Measurements from ENCODE around the genes SLTM and MYO1E.

DNA sequence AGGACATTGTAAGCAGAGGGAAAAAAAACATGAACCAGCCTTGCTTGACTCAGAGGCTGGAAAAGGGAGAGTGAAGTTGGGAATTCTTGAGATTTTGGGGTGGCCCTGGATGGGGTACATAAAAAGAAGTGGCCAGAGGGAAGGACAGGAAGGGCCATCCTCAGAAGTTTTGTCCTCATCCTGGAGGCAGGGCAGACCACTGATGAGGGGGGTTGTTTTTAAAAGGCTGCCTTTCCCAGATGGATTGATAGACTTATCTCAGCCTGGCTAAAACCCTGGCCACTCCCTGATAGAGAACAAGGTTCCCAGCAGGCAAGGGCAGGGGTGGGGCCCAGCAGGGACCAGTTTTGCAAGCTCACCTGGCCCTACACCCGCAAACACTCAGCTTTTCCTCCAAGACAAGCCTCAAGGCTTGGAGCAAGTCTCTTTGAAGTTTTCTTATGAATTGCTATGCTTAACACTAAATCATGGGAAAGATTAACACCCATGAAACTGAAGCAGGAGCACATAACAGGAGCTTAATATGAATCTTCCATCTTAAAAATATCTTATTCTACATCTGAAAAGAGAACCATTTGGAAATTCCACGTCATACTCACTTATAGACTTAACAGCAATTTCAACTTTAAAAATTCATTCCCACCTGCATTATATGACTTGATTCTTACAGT is 9.1 kb downstream of the LIPC start:
- PRO-cap = no peak

DNA sequence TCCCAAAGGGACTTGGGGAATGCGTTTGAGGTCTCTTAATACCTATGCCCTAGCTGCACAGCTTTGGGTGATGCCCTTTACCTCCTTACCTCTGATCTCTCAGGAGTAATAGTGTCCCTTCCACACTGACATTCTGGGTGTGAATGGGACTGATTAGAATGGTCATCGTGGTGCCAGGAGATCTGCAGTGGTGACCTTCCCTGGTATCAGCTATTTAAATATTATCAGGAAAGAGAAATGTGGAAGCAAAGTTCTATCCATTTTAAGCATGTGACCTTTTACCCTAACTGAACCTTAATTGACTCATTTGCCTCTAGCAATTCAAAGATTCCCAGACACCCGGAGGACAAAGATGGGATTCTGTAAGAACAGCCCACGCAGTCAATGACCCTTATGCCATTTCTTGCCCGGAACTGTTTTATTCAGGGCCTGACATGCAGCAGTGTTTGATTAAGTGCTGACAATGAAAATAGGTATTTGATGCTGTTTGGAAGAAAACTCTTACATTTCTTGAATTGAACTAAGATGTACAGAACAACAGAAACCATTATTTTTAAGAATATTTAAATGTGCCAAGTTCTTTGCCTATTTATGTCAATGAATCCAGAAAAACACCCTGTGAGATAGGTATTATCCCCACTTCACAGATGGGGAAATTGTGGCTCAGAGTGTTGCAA is 10.4 kb downstream of the LIPC start:
- PRO-cap = no peak

DNA sequence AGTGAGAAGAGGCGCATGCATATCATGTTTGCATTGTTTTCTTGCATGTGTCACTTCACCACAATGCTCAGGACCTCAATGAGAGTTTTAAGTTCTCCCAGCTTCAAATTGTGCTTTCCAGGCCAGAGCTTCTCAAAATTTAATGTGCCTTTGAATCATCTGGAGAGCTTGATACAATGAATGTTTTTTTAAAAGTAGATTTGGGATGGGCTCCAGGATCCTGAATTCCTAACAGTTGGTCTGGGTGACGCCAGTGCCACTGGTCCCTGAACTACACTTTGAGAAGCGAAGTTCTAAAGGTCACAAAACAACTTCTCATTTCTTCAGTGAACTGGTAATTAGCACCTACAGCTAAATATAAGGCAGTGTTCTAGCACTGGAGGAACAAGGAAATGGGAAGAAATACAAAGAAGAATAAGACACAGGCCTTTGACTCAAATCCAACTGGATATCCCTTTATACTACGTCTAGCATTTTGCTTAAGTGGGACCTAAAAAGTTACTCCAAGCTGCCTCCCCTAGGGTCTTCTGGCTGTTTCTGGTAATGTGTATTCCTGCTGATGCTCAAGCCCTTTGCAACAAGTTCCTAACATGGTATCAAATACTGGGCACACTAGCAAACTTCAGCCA is 15.8 kb downstream of the LIPC start:
- PRO-cap = no peak

- PRO-cap = bidirectional peak, plus-strand start at chr15:58473450, minus-strand start at chr15:58473394
These were observed 41.2 kb downstream of the LIPC start for GRCh38 chr15:58472709-58473678.

- PRO-cap = no peak
These were observed 44.4 kb downstream of the LIPC start for GRCh38 chr15:58476072-58476771.

- PRO-cap = no peak
These were observed 89.7 kb downstream of the LIPC start for GRCh38 chr15:58521280-58522062.

DNA sequence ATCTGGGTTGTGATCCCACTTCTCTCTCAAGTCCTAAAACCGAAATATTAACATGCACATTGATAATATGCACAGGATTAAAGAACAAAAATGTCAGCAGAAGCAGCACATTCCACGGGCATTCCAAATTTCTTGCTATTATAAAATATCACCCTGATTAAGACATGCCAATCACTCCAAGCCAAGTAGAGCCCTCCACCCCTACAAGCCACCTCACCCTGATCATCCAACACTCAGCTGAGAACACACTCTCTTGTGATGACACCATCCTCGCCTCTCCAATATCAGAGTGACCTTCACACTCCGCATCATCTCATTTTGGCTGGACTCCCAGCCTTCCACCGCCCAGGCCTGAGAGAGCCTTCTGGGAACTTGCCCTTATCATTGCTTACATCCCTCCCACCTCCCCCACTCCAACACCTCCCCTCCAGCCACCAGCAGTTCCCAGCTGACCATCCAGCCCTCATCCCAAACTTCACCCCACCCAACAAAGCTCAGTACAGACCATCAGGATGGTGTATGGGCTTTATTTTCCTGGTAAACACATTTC is 114.8 kb downstream of the LIPC start:
- PRO-cap = no peak

GRCh38 chr15:58602084-58602820 is 147.3 kb downstream of the ADAM10 start:
- PRO-cap = no peak

DNA sequence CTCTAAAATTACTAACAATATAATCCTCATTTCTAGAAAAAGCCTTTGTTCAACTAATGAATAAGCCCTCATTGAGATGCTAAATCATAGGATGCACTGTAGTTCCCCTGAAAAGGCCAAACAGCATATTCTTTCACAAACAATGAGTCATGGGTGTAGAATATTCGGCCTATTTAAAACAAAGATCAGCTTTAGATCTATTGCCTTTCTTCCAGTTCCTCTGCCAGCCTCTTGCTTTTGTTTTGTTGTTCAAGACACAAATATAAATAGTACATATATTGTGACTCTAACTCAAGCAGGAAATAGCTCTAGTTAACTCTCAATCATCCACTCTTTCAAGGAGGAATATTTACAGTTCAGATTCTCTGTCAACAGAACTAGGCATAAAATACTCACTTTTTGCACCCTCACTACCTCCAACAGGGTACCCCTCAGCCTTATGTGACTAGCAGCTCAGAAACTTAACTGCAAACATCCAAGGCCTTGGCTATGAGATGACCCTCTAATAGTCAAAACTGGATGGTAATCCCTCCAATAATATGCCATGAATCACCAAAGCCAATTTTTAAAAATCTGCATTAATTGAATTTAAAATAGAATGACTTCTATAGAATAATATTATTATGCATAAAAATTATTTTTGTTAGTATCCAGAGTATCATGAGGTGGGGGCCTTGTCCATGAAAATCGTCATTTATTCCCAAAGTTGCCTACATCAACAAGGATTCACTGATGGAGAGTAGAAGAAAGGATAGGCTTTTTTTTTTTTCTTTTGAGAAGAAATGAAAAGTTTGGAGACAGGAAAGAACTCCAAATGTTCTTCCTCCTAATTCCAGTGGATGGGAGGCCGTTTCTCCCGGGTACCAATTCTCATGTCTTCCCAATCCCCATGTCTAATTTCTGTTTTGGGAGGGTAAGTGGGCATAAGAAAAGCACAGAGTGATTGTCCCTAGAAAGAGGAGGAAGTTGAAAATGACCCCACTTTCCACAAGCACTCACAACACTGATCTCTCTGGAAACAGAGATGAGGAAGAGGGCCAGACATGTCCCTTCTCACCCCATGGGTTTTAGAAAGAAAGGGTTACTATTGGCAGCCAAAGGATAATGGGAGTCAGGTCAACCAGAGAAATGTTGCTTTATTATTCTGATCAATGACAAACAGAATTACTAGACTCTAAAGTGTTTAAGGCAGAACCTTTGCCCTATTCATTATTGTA is 82.1 kb downstream of the ADAM10 start:
- PRO-cap = no peak

GRCh38 chr15:58748140-58748366 is 1.5 kb downstream of the ADAM10 start:
- PRO-cap = no peak

- PRO-cap = bidirectional peak, plus-strand start at chr15:58933819, minus-strand start at chr15:58933568; bidirectional peak, plus-strand start at chr15:58934061, minus-strand start at chr15:58933965
These were observed at the start of gene SLTM for GRCh38 chr15:58933261-58934480. Gene SLTM, minus strand, starts transcription at chr15:58933679.

- PRO-cap = no peak
These were observed 47.9 kb upstream of the LDHAL6B start for GRCh38 chr15:59158557-59159230.

DNA sequence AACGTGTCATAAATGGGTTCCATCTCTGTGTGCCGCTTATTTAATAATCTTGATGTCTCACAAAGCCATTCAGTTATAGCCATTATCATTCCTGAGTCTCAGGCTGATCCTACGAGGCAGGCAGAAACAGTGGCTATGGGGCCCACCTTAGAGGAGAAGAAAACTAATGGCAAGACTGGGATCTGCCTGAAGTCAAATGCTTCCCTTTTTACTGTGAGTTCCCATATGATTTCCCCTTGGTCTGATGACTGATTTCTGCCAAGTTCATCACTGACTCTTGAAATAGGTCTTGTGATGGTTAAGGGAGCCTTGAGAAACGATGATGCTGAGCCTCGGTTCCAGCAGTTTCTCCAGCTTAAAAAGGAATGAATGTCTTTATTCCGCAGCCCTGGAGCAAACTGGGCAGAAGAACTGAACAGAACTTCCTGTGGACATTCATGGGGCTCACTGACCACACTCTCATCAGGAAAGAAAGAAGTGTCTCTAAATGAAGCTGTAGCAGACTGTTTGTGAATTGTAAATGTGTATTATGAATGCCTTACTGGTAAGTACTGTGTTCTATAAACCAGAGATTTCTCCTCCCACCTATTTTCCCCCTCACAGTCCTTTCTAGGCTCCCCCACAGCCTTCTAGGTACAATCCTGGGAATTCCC is 29.3 kb upstream of the LDHAL6B start:
- PRO-cap = no peak

GRCh38 chr15:59236542-59236822 is 29.8 kb downstream of the LDHAL6B start:
- PRO-cap = no peak

GRCh38 chr15:59313519-59314377 is 58.9 kb downstream of the MYO1E start:
- PRO-cap = no peak

DNA sequence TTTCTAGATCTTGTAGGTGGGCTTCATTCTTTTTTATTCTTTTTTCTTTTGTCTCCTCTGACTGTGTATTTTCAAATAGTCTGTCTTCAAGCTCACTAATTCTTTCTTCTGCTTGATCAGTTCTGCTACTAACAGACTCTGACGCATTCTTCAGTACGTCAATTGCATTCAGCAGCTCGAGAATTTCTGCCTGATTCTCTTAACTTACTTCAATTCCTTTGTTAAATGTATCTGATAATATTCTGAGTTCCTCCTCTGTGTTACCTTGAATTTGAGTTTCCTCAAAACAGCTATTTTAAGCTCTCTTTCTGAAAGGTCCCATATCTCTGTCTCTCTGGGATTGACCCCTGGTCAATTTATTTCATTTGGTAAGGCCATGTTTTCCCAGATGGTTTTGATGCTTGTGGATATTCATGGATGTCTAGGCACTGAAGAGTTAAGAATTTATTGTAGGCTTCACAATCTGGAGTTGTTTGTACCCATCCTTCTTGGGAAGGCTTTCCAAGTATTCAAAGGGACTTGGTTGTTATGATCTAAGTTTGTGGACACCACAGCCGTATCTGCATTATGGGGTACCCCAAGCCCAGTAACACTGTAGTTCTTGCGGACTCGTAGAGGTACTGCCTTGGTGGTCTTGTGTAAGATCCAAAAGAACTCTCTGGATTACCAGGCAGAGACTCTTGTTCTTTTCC is 28.9 kb downstream of the MYO1E start:
- PRO-cap = no peak

GRCh38 chr15:59372228-59373388 is at the start of gene MYO1E:
Gene MYO1E, minus strand, starts transcription at chr15:59372871.
- PRO-cap = bidirectional peak, plus-strand start at chr15:59373021, minus-strand start at chr15:59372871

DNA sequence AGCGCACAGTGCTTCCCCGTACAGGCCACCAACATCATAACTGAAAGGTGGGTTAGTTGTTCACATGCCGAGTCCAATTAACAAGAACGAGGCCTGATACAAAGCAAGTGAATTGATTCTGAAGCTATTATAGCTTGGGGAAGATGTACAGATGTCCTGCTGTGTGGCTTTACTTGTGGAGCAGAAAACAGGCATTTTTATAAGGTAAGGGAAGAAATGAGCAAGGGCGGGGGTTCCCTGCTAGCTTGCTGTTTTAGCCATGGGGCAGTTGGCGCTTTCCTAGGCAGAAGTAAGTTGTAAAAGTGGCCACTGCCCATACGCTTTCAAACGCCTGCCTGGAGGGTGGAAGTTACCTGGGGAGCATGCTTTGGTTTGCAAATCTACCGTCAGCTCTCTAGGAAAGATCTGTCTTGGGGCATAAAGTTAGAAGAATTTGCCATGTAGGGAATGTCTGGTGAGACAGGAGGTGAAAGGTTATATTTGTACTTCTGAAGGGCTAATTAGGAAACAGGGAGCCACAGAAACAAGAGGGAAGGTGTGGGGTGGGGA is 62.4 kb upstream of the GCNT3 start:
- PRO-cap = no peak

DNA sequence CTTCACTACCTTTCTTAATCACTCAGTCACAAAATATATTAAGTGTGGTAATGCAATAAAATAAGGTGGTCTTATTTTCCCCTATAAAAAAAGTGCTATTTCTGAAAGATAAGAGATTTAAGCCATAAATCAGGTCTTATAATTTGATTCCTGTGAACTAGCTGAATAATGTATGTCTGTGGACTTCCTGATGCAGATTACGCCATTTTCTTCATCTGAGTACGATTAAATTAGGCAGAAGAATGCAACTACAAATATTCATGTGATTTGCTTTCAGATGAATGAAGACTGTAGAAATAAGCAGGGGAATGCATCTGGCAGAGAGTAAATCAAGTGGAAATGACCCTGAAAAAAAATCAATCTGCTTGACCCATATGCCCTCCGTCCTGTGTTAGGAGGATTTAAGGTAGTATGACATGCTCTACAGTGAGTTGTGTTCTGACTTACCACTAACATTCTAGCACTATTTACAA is 14.8 kb downstream of the BNIP2 start:
- PRO-cap = no peak

DNA sequence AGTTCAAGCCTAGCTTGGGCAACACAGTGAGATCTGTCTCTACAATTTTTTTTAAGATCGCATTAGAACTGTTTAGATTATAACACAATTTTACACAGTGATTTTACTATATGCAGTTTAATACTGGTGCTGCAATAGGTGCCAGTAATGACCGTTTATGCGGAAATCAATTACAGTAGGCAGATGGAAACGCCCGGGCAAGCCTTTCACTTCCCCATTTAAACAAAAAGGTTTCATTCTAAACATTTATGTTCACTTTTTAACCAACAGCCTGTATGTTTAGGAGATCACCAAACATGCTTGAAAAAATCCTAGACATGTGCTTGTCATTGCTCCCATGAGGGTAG is 2.8 kb downstream of the BNIP2 start:
- PRO-cap = no peak